ENCODE results near the genes ANGPTL7, DISP3 and PRAMEF4.

DNA sequence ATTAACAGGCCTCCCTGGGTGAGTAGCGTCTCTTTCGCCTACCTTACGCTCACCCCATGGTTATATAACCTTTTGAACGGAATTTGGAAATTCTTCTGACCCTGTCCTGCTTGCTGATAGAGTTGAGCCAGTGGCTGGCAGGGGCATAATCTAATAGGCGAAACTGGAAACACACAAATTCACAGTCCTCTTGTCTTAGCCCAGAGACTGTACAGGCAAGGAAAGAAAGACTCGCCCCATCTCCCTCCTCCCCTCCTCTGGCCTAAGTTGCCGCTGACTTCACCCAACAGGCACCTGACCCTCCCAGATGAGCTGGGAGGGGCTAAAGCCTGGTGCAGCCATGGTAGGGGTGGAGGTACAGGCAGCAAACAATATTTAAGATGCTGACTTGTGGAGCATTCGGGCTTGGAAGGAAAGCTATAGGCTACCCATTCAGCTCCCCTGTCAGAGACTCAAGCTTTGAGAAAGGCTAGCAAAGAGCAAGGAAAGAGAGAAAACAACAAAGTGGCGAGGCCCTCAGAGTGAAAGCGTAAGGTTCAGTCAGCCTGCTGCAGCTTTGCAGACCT lies at the start of gene ANGPTL7:
TSS of gene ANGPTL7 (plus strand) at position 402 of the 566 bp plus-strand sequence.
- RRBS = no CpG with 5 or more reads among the region's 10 CpGs

DNA sequence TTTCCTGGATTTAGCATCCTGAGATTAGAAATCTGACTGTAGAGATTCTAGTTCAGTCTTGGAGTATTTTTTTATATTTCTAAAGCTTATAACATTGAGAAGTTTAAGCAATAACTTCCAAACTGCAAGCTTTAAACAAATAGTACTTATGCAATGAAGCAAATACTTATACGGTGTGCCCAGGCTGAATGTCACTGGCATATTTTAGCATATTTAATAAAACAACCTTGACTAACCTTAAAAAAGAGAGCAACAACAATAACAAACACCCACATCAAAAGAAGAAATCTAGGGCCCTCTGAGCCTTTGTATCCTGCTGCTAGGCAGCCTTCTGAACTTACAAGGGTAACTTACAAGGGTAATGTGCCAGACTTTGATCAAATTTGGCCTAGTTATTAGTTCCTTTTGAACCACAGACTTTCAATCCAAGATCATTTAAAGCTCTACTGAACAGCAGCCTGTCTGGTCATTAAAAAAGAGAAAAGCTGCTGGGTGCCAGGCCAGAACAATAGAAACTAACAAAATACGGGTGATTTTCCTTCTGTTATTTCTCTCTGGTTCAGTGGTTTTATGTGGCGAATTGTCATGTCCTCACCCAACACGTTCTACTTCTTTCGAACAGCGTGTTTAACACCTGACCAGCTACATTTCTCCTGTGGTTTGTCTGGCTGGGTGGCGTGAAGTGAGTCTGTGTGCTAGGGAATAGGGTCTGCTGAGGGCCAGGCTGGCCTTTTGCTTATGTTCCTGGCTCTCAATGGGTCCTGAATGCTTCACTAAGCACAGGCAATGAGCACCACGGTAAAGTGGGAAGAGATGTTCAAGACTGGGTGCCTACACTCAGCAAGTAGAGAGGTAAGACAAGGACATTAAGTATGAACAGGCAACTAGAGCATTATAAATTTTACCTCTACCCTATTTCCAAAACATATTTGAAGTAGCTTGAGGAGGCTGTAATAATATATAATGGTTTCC lies 16.1 kb downstream of the MTOR start:
- RRBS = no CpG with 5 or more reads among the region's 8 CpGs

DNA sequence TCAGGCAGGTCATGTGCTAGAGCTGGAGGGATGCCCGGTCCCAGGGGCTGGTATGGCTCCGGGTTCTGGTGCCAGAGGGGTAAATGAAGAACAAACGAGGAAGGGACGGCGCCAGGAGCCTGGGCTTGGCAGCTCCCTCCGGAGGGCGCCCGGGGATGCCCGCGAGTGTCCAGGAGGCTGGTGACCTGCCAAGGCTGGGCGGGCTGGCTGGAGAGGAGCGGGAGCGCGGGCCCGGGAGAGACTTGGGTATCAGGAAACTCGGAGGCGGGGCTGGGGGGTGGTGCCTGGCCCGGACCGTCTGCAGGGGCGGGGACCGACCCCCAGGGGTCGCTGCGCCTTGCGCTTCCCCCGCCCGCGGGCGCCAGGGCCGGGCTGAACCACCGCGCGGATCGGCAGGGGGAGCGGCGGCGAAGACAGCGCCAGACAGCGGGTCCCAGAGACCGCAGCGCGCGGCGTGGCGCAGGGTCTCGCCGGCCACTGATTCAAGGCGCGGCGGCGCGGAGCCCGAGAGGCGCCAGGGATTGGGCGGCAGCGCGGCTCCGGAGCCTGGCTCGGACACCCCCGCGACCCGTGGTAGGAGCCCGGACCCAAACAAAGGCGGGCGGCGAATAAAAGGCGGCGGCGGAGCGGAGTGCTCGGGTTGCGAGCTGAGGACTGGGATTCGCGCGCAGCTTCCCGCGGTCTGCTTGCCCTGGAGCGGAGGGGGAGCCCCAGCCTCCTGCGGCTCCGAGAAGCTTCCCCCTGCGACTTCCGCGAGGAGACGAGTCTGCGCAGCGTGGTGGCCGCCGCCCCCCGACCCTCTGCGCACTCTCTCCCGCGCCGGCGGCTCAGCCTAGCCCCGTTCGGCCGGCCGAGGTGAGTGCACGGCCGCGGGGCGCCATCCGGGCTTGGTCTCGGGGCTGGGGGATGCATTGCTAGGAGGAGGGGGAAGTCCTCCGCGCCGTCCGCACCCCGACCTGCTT lies at the start of gene DISP3:
TSS of gene DISP3 (plus strand) at position 638 of the 962 bp plus-strand sequence.
- RRBS = 2% methylated on average over 60 of the region's 108 CpGs

DNA sequence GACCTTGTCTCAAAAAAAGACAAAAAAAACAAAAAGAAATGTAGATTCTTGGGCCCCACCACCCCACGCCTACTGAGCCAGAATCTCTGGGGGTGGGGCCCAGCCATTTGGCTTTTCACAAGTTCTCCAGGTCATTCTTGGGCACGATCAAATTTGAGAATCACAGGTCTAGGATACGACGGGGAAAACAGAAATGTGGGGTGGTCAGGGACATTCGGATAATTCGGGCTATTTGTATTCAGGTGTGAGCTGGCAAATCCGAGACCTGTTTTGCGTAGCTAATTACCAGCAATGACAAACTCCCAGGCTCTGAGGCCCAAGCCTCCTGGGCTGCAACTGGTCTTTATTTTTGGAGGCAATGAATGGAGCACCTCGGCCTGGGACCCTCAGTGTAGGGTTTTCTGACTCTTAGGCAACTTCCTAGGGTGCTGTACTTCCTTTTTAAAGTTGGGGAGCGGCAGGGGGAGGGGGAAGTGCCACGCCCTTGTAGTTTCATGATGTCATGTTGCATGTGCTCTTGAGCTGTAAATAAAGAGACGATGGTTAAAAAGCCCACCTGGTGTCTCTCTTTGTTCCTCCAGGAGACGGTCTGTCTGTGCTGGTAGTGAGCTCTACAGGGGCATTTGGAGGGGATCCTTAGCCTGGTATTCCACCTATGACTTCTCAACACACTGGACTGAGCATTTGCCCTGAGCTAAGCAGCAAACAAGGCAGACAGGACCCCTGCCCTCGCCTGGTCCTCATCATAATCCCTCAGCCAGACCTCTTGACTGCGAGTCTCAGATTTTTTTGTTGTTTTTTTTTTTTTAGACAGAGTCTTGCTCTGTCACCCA lies 10.4 kb upstream of the AGTRAP start:
- RRBS = no CpG with 5 or more reads among the region's 15 CpGs

GRCh38 chr1:11787602-11788486 lies 17.9 kb downstream of the MTHFR start:
- RRBS = no CpG with 5 or more reads among the region's 18 CpGs

DNA sequence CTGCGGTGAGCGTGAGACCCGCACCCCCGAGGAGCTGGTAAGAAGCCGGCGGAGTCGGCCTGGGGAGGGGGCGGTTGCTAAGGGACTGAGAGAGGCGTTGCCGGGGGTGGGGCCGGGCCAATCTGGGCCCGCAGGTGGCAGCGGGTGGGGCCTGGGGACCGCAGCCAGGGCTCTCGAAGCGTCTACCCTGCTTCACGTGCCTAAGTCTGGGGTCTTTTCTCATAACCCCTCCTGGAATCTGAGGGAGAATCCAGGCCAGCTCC lies 253 bp downstream of the CLCN6 start:
- RRBS = 2% methylated on average over 6 of the region's 17 CpGs

GRCh38 chr1:11919447-11920666 lies 6.4 kb downstream of the KIAA2013 start:
- RRBS = 90% methylated on average over 2 of the region's 26 CpGs

DNA sequence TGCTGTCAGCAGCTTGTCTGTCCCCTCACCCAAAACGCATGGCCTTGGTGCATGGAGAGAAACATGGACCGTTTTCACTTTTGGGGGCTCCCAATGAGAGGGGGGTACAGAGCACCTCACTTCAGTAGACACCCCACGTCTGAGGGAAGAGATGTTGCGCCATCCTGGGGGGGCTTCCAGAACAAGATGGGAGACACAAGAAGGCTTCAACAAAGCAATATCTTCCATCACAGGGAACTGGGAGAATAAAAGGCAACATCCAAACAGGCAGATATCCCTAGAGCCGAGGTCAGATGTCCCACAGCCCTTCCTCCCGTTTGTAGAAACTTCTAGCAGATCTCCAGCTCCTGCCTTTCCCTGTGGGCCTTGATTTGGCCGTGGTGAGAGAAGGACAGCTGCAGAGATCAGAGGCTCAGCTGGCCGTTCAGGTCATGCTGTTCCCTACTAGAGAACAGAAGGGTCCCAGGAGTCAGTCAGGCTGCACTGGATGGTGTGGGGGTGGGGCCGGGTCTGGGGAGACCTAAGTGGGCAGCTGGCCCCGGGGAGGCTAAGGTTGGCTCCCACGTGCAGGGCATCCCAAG lies 4.3 kb downstream of the PLOD1 start:
- RRBS = no CpG with 5 or more reads among the region's 11 CpGs

DNA sequence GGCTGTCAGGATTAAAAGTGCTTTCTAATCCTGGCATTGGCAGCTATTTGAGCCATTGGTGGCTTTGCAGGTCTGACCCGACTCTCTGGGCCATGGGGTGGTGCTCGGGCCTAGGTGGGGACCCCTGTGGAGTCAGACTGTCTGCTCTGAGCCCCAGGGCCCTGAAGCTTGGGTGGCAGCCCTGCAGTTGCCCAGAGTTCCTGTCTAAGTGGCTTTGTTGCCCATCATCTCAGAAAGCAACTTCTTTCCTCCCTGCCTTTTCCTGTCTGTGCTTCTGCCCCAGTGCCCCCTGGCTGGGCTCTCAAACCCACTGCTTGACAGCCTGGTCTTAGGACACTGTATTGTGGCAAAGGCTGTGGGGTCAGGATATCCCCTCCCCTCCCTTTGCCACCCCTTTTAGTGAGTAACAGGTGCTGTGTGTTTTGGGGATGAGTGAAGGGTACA lies 5.6 kb downstream of the TNFRSF1B start:
- RRBS = no CpG with 5 or more reads among the region's 2 CpGs

DNA sequence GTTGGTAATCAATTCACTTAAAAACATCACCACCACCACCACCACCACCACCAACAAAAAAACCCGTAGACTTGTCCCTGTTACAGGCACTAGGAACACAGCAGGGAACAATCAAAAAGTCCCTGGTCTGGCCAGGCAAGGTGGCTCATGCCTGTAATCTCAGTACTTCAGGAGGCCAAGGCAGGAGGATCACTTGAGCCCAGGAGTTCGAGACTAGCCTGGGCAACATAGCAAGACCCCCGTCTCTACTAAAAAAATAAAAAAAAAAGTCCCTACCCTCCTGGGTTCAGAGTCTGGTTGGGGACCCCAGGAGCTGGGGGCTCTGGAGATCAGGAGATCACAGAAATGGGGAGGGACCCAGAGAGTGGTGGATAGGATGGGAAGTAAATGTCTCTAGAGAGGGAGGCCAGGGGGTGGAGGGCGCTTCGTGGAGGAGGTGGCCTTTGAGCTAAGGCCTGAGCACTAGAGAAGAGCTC lies 25.0 kb upstream of the VPS13D start:
- RRBS = no CpG with 5 or more reads among the region's 5 CpGs

DNA sequence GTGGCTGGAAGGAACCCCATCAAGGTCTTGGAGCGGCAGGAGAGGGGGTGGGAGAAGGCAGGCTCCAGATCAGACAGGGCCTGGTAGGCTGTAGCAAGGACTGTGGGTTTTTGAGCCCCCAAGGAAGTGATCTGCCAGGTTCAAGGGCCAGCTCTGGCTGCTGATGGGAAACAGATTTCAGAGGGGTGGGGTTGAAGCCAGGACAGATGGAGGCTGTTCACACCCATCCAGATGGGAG lies 24.6 kb upstream of the VPS13D start:
- RRBS = no CpG with 5 or more reads among the region's 1 CpG

GRCh38 chr1:12386013-12386741 lies 156.3 kb downstream of the VPS13D start:
- RRBS = no CpG with 5 or more reads among the region's 3 CpGs

GRCh38 chr1:12447812-12448254 lies 170.2 kb downstream of the DHRS3 start:
- RRBS = no CpG with 5 or more reads among the region's 6 CpGs

DNA sequence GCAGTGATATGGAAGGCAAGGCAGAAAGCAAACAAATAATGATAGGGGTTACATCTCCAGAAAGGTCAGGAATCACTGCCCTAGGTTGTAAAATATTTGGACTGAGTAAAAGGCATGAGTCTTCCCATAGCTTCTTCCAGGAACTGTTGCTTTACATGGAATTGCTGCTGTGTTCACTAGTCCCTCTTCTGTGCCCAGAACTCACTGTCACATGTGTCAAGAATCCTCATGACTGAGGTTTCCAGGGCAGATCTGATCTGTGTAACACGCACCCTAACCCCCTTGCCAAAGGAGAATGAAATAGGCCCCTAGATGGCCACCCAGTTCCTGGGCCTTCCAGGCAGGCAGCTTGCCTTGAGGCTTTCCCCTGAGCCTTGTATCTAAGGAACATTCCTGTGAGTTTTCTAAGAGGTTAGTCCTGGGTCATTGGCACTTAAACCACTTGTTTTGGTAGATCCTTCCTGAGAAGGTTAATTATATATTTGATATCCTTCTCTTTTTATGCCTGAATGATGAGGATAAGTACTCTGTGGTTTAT lies 163.5 kb downstream of the DHRS3 start:
- RRBS = no CpG with 5 or more reads among the region's 1 CpG

DNA sequence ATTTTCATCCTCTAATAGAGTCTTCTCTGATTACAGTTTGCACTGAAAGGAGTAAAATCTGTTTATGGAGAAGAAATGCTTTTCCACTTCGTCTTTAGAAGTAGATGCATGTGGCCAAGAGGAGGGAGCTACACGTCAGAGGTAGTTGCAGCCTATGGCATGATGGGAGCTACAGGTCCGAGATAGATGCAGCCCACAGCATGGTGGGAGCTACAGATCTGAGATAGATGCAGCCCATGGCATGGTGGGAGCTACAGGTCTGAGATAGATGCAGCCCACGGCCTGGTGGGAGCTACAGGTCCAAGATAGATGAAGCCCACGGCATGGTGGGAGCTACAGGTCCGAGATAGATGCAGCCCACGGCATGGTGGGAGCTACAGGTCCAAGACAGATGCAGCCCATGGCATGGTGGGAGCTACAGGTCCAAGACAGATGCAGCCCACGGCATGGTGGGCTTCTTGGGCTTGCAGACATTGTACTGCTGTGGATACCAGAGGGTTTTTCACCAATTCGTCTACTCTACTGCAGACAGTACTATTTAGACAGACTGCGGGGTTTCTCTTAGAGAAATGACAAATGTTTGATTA lies 127.5 kb downstream of the DHRS3 start:
- RRBS = no CpG with 5 or more reads among the region's 10 CpGs

- RRBS = no CpG with 5 or more reads among the region's 18 CpGs
Observed at GRCh38 chr1:12496253-12497353, 121.4 kb downstream of the DHRS3 start.

DNA sequence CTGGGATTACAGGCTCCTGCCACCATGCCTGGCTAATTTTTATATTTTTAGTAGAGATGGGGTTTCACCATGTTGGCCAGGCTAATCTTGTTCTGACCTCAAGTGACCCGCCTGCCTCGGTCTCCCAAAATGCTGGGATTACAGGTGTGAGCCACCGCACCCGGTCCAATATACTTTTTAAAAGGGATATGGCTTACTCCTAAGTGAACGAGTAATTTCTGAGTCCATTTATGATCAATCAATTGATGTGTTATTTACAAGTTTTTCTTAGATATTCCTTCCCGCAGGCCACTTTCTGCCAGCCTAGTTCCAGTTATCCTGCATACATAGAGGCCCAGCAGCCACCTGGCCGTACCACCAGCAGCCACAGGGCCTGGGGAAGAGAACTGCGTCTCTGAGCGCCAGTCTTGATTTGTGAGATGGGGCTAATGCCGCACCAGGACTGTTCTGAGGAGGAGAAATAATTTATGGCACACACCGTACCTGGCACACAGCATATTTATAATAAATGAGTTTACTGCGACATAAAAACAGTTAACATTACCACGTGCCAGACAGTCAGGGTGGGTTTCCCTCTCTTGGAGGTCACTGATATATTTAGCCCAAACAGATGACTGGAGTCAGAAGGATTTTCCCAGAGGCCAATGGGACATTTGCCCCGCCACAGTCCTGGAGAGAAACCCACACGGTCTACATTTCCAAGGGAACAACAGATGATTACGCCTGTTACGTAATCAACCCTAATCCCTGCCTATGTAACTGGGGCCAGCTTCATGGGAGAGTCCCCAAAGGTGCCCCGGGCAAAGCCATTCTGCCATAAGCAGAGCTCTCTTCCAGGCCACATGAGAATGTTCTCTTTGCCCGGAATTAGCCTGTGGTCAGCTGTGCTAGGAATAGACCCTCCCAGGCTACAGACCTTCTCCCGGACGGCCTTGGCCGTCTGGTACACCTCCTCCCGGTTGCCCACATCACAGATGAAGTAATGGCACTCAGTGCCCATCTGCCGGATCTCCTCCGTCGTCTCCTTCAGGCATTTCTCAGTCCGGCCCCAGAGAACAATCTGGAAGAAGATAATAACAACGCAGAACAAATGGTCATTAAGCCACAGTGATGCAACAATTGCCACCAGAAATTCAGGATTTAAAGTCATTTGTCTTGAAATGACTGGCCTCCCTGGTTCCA lies 38.0 kb downstream of the DHRS3 start:
- RRBS = 75% methylated on average over 2 of the region's 28 CpGs

GRCh38 chr1:12595781-12596438 lies 22.1 kb downstream of the DHRS3 start:
- RRBS = 1% methylated on average over 27 of the region's 45 CpGs

- RRBS = no CpG with 5 or more reads among the region's 4 CpGs
Observed at GRCh38 chr1:12885934-12886423, at the start of gene PRAMEF4. PRAMEF4 (minus strand) TSS chr1:12886201.

- RRBS = no CpG with 5 or more reads among the region's 21 CpGs
Observed at GRCh38 chr1:13584341-13584964, 821 bp downstream of the PDPN start.

Measured in choroid plexus epithelial cell (primary cell).